Mammary epithelial cell (primary cell): ENCODE results near the genes FAM171A1 and MINDY3.

GRCh38 chr10:13786838-13787531, 200.2 kb downstream of the PRPF18 start:
- CAGE, long polyA plus RNA, result no peak
- RRBS, result no CpG with 5 or more reads among the region's 13 CpGs

- CAGE, long polyA plus RNA, result no peak
- RRBS, result no CpG with 5 or more reads among the region's 10 CpGs
Measured at GRCh38 chr10:13803936-13804355, 217.2 kb downstream of the PRPF18 start.

- CAGE, long polyA plus RNA, result no peak
- RRBS, result no CpG with 5 or more reads among the region's 3 CpGs
Measured at GRCh38 chr10:13887007-13887305, 300.2 kb downstream of the PRPF18 start.

DNA sequence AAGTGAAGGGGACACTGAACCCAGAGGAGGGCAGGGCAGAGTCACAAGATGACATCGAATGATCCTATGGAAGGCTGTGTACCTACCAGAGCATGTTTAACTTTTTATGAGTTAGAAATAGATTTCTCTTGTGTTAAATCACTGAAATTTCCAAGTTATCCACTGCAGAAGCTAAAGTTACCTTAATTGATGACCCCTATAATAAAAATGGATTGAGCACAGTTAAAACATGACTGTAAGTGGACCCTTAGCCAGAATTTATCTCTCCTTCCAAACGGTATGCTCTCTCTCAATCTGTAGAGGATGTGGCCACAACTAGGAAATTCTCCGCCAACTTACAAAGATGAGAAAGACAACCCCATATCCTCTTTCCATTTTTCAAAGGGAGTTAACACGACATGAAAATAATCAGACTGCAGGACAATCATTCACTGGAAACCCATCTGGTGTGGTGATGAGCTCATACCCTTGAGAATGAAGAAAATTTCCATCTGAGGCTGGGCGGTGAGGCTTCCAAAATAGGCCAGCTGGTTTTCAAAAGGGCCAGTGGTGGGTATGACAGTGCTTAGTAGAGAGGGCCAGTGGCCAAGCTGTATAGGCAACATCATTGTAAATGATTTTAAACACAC, 369.7 kb downstream of the FRMD4A start:
- CAGE, long polyA plus RNA, result no peak
- RRBS, result no CpG with 5 or more reads among the region's 5 CpGs

- CAGE, long polyA plus RNA, result no peak
- RRBS, result no CpG with 5 or more reads among the region's 5 CpGs
Measured at GRCh38 chr10:13975053-13975958, 355.4 kb downstream of the FRMD4A start.

- CAGE, long polyA plus RNA, result no peak
- RRBS, result no CpG with 5 or more reads among the region's 8 CpGs
Measured at GRCh38 chr10:14181319-14181584, 149.5 kb downstream of the FRMD4A start.

DNA sequence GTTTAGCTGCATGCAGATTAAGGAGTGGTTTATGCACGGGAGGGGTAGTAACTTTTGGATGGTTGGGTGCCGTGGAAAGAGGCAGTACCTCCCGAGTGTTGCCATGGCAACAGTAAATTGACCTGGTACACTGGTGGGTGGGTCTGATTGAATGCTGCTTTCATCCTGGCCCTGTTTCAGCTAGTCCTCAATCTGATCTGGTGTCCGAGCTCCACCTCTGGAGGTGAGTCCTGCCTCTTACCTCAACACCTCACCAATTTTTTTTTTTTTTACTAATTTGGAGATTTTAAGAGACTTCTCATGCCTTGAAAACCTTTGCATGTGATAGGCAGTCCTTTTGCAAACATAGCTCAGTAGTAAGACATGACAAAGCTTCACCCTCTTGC, 156.4 kb upstream of the FRMD4A start:
- CAGE, long polyA plus RNA, result no peak
- RRBS, result no CpG with 5 or more reads among the region's 4 CpGs

DNA sequence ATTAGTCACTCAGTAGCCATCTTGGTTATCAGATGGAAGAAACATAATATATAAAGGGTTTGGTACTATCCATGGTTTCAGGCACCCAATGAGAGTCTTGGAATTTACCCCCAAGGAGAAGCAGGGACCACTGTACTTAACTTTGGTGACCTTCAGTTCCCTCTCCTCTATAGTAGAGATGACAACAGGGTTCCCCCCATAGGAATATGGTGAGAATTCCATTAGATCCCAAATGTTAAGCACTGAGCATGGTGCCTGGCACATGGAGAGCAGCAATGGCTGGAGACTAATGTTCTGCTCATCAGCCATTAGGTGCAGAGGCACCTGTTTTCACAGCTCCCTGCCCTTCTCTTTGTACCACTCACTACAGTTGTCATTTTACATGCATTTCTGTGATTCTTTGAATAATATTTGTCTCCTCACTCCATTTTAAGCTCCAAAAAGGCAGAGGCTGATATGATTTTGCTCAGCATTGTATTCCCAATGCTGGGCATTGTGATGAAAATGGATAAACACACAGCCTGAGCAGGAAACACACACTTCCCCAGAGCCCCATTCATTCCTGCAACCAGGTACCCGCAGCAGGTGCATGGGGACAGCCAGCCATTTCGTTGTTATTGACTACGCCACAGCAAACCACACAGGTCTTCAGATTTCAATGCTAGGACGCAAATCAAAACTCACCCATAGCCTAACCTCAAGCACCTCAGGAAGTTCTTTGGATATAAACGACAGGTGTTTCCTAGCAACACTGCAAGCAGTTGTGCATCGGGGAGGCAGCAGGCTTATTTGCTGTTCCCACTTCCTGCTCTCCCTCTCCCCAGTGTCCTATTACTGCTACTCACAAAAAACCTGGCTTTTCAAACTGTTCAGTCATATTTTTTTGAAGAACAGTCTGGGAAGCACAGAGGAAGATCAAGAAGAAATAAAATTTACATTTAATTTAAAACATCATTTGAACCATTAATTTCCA, 176.2 kb upstream of the FRMD4A start:
- CAGE, long polyA plus RNA, result no peak
- RRBS, result no CpG with 5 or more reads among the region's 6 CpGs

GRCh38 chr10:14528168-14528916, 197.6 kb upstream of the FRMD4A start:
- CAGE, long polyA plus RNA, result no peak
- RRBS, result no CpG with 5 or more reads among the region's 6 CpGs

DNA sequence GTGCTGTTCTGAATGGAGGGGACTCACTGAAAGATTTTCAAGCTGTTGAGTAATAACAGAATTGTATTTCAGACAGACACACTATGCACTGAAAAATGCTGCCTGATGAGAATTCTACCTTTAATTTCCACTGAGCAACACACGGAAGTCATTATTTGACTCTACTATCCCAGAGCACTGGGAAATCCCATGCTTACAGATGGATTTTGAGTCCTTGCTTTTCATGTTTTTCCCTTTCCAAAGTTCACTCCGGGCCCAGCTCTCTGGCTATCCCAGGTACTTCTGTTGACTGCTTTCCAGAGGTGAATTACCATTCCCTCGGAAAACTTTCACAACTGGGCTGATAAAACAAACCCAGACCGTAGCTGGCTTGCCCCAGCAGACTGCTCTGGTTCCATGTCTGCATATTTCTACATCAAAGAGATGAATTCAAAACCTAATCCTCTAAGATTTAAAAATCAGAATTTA, 205.0 kb upstream of the FRMD4A start:
- CAGE, long polyA plus RNA, result no peak
- RRBS, result no CpG with 5 or more reads among the region's 4 CpGs

DNA sequence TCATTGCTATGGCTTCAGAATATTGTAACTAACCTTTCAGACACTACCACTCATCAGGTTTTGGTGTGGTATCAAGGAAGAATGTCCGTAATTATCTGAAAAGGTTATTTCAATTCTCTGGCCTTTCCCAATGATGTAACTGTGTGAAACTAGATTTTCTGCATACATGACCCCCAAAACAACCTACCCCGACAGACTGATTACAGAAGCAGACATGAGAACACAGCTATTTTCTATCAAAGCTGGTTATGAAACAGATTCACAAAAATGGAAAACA, 211.2 kb downstream of the FAM107B start:
- CAGE, long polyA plus RNA, result no peak
- RRBS, result no CpG with 5 or more reads among the region's 2 CpGs

- CAGE, long polyA plus RNA, result no peak
- RRBS, result no CpG with 5 or more reads among the region's 20 CpGs
Measured at GRCh38 chr10:14583208-14583995, 191.3 kb downstream of the FAM107B start.

- CAGE, long polyA plus RNA, result no peak
- RRBS, result no CpG with 5 or more reads among the region's 9 CpGs
Measured at GRCh38 chr10:14585236-14585819, 189.4 kb downstream of the FAM107B start.

DNA sequence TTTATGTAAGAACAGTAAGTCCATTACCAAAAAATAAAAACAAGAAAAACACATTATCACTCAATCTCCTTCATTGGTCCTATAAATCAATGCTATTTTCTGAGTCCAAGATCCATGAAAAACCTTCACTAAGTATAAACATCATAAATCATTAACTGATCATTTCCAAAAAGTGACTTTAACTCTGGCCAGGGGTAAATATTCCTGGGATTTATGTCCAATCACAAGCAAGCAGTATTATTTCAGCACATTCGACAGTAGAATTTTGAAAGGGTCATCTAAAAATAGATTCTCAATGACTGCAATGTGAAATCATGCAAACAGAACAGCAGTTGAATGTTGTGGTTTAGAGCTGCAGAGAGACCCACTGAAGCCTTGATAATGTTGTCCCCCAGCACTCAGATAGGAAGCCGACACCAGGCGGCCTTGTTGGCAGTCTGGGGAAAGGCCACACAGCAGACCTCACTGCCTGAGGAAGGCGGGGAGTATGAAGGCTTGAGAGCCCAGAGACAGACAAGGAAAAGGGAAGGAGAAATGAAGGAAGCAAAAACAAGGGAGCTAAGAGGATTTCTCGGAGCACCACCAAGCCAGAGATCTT, 38.1 kb downstream of the FAM107B start:
- CAGE, long polyA plus RNA, result no peak
- RRBS, result no CpG with 5 or more reads among the region's 5 CpGs

DNA sequence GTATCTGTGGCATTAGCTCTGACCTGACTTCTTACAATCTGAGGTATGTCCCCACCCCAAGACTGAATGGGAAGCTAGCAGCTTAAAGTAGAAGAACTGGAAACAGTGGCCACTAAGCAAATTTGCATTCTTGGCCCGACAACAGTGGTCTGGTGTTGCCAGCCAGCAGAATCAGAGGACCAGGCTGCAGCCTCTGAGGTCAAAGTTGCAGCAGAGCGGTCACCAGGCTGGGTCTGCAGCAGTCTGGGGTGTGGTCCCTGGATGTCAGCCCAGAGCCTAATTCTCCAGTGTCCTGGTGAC, 26.3 kb downstream of the FAM107B start:
- CAGE, long polyA plus RNA, result no peak
- RRBS, result no CpG with 5 or more reads among the region's 2 CpGs

DNA sequence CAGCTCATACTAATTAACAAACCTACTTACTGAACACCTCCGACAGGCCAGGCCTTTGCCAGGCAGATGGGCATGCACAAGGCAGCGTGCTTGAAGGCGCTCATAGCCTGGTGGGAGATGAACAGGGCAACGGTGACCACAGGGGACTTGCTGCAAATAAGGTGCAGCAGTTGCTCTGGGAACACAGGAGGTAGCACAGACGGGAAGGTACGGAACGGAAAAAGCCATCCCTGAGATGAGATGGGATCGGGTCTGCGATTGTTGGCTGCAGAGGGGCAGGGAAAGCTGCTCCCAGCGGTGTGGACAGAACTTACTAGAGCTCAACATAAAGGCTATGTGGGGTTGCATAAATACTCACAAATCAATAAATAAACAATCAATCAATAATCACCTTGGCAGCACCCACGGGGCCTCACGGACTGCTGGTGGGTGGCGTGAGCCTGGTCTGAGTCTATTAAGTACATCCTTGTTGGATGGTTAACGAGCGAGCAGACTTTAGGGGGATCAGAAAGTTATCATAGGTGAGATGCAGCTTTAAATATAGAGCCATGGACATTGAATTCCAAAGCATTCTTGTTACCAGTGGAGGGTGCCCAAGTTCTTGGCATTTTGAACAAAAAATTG, 4.6 kb downstream of the ACBD7 start:
- CAGE, long polyA plus RNA, result no peak
- RRBS, result no CpG with 5 or more reads among the region's 15 CpGs

DNA sequence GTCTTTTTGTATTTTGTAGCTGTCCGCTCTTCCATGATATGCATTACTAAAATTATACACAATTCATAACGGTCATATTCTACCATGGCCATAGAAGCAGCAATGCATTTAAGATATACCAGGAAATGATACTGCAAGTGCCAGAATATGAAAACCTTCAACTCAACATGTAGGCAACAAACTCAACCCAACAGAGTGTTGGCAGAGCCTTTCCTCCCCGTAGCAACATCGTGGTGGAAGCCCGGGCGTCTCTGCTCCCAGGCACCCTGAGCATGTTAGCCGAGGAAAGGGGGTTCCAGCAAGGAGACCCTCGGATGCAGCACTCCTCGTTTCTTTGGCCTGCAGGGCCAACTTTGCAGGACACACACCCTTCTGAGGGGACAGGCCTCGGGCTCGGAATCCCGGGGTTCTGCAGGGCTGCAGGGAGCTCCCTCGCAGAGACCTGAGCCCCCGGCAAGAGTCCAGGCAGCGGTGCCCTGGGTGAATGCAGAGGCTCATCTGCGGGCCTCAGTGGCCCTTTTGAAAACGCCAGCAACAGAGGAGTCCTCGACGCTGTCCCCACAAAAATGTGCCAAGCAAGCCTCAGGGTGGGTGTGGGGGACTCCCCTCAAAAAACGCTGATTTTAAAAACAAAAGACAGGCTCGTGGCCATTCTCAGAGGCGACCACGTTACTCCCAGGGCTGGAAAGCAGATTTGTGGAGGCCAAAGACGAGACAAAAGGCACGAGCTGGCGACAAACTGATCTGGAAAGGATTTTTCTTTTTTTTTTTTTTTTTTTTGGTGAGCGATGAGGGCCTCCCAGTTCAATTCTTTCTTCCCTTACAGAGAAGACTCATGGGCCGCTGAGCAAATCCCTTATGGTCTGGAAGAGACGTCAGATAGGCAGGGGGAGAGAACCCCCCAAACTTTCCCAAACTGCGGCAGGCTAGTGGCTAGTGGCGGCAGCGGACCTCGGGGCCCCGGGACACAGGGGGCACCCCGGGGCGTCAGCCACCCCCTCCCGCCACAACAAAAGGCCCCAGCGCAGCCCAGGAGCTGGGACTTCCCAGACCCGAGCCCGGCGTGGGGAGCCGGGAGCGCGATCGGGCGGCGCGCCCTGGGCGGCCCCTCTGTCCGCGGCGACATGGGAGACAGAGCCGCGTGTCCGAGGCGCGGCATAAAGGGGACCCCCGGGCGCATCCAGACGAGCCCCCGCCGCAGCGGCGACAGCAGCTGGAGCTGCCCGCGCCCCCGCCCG, 1.2 kb downstream of the FAM171A1 start:
- CAGE, long polyA plus RNA, result no peak
- RRBS, result 4% methylated on average over 32 of the region's 68 CpGs

DNA sequence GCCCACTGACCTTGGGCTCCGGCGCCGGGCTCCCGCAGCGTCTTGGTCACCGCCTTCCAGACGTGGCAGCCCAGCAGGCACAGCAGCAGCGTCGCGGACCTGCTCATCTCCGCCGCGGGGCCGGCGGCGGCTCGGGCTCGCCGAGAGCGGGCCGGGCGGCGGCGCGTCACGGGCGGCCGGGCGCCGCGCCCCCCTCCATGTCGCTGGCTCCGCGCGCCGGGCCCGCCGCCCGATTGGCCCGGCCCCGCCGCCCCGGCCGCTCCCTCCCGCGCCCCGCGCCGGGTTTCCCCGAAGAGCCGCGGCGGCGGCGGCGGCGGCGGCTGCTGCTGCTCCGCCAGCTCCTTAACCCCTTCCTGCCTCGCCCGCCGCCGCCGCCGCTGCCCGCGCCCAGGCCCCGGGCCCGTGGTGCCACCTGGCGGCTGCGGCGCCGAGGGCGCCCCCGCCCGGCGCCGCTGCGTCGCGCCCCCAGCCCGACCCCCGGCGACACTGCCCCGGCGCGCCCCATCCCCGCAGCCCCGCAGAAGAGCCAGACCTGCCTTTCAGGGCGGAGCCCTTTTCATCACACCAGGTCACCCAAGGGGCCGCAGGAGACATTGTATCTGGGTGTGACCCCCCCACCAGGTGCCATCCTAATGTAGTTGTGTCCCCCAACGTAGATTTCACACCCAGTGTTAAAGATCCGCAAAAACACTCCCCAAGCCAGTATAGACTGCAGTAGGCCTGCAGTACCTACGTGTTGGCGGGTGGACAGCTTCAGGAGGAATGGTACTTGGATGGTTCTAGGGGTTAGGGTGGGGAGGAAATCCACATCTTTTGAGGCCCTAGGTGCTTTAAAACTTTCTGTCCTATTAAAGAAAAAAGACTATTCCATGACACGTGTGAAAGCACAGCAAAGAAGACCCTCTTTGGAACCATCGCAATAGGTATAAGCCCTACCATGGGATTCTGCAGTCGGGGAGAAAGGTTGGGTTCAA, at the start of gene FAM171A1:
Gene FAM171A1, minus strand, starts transcription at position 344 of the 974 bp plus-strand sequence.
- CAGE, long polyA plus RNA, result no peak
- RRBS, result 1% methylated on average over 29 of the region's 98 CpGs

DNA sequence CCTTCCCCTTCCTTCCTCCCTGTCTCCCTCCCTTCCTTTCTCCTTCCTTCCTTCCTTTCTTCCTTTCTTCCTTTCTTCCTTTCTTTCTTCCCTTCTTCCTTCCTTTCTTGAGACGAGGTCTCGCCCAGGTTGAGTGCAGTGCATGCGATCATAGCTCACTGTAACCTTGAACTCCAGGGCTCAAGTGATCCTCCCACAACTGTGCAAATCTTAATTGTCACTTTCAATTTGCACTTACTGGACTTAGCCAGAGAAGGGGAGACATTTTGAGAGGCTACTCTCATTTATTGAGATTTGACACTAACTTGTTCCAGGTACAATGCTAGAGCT, 157.9 kb upstream of the FAM171A1 start:
- CAGE, long polyA plus RNA, result no peak
- RRBS, result no CpG with 5 or more reads among the region's 3 CpGs

DNA sequence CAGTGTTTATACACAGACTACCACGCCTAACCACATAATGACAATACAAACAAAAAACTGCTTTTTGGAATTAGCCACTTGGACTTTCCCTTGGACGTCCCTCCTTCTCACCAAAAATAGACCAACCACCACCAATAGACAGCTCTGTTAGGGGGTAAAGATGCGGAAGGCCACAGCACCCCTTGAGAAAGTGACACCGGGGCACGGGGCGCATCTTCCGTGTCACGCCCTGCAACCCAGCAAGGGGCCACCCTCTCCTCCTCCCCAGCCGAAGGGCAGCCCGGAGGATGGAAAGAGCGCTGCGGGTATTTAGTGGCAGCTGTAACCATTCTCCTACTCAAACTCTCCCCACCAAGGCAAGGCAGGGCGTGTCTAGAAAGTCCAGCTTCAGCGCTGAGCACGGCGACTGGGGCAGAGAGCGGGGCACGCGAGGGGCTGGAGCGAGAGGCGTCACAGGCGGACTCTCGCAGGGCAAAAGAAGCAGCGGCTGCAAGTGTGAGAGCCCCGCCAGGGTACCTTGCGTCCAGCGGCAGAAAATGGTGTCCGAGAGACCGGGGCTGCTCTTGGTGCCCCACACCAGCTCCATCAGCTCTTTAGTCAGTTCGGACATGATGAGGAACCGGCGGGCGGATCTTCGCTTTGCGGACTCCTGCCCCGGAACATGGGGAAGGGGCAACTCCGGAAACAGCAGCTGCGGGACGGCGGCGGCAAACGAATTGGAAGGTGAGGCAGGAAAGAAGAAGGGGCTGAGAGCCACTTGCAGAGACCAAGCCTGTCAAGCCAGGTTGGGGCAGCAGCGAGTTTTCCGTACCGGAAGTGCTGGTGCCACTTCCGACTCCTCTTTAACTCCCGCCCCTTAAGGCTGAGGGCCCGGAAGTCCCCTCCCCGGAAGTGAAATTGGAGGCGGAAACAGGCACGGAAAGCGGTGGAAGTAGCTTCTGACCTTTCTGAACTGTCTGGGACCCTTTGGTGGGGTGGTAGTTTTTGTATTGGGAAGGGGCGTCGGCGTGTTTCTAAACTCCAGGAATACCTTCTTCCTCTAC, at the start of gene MINDY3:
Gene MINDY3, minus strand, starts transcription at position 818 of the 1,043 bp plus-strand sequence.
- CAGE, long polyA plus RNA, result no peak
- RRBS, result 1% methylated on average over 14 of the region's 55 CpGs